Choroid plexus epithelial cell (primary cell): ENCODE measurements around a stretch of chr4.

- RRBS, result no CpG with 5 or more reads among the region's 5 CpGs
These were observed 792.4 kb upstream of the GALNTL6 start for GRCh38 chr4:171020858-171021091.

DNA sequence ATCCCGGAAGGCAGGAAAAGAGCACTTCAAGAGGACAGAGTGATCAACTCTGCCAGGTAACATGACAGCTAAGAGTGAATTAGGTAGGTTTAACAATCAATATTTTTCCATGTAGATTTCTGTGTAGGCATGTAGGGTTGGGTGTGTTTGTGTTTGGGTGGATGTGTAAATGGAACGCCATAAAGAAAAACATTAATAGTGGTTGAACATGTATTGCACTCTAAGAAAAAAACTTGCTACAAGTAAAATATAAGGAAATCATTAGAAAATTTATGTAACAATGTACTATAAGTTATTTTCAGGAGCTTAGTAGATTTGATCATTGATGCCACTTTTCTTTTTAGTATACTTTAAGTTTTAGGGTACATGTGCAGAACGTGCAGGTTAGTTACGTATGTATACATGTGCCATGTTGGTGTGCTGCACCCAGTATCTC is 456.6 kb upstream of the GALNT7 start:
- RRBS, result no CpG with 5 or more reads among the region's 4 CpGs

GRCh38 chr4:172995114-172996054 is 173.2 kb upstream of the GALNT7 start:
- RRBS, result no CpG with 5 or more reads among the region's 6 CpGs

DNA sequence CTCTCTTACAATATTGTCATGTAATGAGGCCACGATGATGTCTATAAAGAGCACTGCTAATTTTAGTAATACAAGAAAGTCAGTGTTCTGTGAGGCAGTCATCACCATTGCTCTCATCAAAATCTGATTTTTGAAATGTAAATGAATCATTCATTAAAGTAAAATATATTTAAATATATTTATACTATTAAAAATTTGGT is 15.5 kb downstream of the HMGB2 start:
- RRBS, result no CpG with 5 or more reads among the region's 1 CpG

DNA sequence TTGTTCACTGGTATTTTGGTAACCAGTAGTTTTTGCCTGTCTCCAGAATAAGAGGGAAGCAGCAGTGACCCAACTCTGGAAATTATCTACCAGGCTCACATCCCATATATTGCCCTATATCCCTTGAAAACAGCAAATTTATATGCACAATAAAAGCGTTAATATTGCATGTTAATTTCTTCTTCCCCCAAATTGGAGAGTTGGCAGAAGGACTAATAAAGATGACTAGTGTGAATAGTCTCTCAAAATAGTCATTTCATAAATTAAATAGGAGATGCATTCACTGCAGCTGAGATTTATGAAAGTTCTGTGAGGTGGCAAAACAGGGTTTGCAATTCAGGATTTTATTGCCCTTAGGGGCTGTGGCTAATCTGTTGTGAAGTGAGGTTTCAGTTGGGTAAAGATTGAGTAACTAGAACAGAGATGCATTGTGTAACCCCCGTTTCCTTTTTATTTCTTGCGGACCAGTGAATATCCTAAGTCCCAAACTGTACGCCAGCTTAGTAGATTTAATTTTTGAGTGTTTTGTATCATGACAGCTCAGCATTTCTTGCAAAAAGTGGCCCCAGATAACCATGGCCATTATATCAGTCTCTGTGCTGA is 16.1 kb upstream of the SCRG1 start:
- RRBS, result no CpG with 5 or more reads among the region's 4 CpGs

GRCh38 chr4:173532415-173532605 is 2.3 kb upstream of the HAND2 start:
- RRBS, result no CpG with 5 or more reads among the region's 1 CpG

GRCh38 chr4:173532606-173533021 is 2.6 kb upstream of the HAND2 start:
- RRBS, result no CpG with 5 or more reads among the region's 2 CpGs

DNA sequence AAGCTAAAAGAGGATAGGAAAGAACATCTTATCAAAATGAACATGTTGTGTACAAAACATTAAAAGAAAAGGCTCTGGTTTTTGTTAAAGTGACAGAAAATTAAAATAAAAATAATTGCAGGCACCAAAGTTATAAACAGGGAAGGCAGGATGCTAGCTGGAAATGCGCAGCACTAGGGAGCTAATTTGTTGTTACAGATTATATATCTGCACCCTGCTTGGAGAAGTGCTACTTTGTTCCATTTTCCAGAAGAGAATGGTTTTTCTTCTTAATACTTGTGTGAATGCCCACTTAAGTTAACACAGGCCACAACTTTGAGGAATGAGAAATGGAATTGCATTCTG is 6.3 kb upstream of the HAND2 start:
- RRBS, result no CpG with 5 or more reads among the region's 1 CpG

DNA sequence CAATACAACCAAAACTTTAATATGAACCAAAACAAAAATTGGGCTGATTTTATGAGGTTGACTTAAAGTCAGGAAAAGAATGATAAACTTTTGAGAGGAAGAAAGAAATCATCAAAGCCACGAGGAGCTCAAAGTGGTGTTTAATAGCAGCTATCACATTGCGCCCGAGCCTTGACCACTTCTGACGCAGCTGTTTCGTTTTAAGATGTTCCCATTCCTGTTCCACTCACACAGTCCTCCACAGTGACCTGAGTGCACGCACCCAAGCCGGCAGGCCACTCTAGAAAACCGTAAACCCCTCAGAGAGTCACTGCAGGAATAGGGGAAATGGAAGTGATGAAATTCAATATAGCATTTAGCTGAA is 17.8 kb upstream of the HAND2 start:
- RRBS, result no CpG with 5 or more reads among the region's 8 CpGs

DNA sequence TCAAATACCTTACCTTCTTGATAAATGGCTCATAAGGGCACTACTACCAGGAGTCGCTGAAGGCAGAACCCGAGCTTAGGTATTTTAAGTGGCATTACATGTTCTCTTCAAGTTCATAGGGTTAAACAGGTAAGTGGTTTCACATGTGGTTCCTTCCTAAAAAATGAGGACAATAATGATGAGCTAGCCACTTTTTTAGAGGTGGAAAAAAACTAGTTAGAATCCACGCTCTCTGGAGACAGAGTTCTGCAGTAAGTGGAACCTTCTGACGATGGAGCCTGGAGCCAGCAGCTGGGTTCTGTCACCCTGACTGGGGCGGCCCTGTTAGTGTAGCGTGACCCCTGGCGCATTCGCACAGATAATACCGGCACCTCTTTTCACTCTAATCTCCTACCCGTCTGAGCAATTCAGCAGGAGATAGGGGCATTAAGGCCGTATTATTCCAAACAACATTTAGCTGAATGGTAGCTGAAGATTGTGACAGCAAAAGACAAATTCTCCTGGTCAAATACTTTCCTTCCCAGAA is 292.7 kb downstream of the FBXO8 start:
- RRBS, result no CpG with 5 or more reads among the region's 11 CpGs

- RRBS, result no CpG with 5 or more reads among the region's 4 CpGs
These were observed 785 bp downstream of the CEP44 start for GRCh38 chr4:174284591-174284801.

DNA sequence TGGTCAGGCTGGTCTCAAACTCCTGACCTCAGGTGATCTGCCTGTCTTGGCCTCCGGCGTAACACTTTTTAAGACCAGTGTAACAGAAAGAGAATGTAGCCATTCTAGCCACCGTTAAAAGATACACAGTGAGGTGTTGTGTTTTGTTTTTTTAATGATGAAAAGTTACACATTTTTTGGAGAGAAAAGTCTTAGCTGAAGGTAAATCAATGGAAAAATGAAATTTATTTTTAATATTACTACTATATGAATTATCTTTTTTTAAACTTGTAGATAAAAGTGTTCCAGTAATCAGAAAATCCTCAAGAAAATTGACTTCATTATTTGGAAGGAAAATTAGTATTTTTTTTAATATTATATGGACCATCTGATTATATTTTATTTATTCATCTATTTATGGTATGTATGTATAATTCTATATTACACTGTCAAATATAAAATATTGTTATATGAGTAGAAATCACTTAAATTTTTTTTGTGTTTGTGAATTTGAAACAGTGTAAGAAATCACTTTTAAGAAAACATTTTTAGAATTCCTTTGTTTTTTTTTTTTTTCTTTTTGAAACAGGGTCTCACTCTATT is 34.6 kb downstream of the CEP44 start:
- RRBS, result no CpG with 5 or more reads among the region's 3 CpGs

DNA sequence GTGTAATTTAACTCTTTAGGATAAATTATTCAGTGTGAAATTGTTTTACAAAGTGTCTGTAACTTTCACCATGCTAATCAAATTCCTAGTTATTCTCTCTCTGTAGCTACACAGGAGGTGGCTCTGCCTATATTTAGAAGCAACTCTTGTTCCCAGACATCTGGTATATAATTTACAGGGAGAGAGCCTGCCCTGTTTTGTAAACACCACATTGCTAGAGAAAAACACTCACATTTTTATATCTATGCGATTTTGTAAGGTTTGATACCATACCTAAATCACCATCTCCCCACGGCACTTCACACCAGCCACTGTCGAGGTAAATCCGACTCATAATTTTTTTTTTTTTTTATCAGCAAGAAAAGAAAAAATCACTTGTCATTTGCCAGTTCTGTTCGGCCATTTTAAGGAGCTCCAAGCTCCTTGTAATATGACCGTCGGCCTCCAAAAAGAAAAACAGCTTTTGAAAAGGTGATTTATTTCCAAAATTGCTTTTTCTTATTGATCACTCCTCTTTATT is 35.6 kb upstream of the SPATA4 start:
- RRBS, result no CpG with 5 or more reads among the region's 7 CpGs

GRCh38 chr4:176296427-176296626 is 23.4 kb upstream of the SPCS3 start:
- RRBS, result no CpG with 5 or more reads among the region's 2 CpGs

GRCh38 chr4:176319603-176319794 is 267 bp upstream of the SPCS3 start:
- RRBS, result 2% methylated on average over 5 of the region's 8 CpGs

DNA sequence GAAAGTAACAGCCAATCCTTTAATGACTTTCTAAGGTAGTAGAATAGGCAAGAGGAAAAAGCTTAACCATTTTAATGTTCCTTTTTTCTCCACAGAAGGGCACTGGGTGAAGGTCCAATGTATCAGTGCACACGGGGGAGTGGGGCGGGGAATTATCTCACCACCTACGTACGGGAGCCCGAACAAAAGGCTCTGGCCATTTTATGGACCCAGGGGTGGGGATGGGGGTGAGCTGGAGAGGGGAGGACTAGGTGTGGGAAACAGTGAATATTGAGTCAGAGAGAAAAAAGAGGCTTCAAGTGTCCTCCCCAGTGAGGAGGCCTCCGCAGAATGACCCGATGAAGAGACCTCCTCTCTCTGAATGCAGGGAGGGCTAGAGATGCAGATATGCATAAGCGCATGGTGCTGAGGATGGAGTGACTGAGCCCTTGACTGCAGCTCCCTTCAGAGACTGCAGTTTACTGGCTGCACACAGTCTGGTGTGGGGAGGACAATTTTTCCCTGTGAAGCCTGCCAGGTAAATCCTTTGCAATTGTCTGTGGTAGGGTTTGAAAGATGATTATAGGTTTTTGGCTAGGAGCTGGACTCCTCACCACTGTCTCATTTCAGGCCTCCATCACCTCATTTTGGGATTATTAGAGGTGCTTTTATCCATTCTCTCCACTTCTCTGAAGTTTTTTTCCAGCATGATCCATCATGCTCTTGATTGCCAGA is 61.0 kb downstream of the SPCS3 start:
- RRBS, result no CpG with 5 or more reads among the region's 8 CpGs

DNA sequence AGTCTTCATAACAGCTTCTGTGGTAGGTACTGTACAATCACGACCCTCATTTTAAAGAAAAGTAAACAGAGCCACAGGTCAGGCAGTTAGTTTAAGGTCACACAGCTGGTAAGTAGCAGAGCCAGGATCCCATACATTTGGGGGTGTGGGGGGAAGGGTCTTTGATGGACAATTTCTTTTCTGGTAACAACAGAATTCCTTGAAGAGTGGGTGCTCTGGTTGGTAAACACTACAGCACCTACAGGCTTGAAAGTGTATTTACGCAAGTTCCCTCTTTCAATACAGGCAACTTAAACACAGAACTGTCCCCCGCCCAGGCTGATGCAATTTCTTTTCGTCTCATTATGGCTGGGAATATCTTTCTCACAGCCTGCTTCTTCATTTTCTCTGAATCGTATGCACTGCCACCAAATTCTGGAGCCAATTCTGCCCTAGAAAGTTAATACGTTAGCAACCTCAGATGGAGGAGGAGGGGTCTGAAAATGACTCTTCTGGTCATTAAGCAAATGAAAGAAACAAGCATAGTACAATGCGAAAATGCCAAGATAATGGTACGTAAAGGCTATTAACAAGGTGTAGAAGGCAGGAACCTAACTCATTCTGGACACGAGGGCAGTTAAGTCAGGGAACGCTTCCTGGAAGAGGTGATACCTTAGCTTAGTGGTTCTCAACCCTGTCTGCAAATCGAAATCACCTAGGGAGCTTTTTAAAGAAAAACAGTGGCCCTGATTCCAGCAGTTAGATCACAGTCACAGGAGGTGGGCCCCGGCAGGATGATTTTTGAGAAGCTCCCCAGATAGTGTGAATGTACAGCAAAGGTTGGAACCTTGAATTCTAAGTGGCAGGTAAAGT is 1.1 kb downstream of the AGA start:
- RRBS, result no CpG with 5 or more reads among the region's 12 CpGs

- RRBS, result no CpG with 5 or more reads among the region's 9 CpGs
These were observed 433 bp upstream of the AGA start for GRCh38 chr4:177442650-177443089.

DNA sequence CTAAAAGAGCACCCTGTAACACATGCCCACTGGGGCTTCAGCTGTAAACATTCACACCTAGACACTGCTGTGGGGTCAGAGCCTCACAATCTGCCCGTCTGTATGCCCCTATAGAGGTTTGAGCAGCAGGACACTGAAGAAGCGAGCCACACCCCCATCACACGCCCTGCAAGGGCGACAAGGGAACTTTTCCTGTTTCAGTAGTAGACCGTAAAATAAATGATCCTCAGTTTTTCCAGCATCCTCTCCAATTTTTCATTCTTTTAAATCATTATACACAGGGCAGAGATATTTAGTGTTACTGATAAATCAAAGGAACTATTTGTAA is 3.3 kb upstream of the AGA start:
- RRBS, result no CpG with 5 or more reads among the region's 5 CpGs